ENCODE measurements around the gene RAPGEF2.

- PRO-cap = no peak
These were observed 4.3 kb downstream of the FGG start for GRCh38 chr4:154607807-154608906.

DNA sequence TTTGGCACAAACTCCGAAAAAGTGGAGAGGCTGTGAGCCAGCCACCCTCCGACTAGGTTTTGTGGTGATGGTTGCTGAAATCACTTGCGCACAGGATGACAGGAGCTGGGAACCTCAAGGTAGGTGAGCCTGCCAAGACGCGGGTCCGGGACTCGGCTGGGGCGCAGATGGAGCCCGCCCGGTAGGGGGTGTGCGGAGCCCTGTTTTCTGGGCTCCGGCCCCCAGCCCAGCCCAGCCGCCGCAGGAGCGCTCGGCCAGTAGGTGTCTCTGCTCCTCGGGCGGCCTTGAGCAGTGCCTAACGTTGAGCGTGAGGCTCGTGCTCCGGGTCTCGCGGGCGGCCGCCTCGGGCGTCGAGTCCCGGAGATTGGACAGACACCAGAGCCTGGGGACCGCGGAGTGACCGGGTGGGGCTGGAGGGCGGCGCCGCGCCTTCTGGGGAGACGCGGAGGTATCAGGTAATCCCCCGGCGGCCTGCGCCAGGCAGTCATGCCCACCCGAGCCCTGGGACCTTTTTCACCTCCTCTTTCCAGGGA is 14.3 kb upstream of the FGG start:
- PRO-cap = no peak

DNA sequence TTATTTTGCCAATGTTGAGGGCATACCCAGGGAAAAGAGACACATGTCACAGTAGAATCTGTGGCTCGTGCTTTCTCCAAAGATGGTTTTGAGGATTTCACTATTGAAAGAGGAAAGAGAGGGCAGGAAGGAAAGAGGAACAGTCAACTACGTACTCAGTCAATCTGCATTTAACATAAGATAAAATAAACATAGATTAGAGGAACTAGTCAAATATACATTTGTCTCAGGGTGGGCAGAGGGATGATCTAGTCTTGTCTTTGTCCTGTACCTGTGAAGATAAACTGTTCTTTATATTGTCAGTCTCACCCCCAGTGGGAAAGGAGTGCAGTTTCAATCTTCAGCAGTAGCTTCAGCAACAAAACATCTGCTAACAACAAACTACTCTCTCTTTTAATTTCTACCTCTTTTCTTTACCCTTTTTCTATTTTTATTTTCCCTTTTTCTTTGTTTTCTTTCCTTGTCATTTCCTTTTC is 51.6 kb upstream of the GUCY1A1 start:
- PRO-cap = no peak

DNA sequence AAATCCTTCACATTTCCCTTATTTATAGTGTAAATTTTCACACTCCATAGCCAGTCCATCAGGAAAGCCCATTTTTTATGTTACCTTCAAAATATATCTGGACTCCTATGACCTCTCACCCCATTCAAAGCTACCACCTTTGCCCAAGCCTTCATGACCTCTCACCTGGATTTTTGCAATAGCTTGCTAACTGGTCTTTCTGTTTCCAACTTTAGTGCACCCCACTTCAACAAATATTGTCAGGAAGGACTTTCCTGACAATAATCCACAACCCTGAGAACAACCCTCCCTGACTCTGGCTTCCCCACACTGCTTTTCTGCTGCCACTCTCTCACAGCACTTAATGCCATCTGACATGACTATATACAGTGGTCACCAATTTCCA is 33.4 kb downstream of the ASIC5 start:
- PRO-cap = no peak

DNA sequence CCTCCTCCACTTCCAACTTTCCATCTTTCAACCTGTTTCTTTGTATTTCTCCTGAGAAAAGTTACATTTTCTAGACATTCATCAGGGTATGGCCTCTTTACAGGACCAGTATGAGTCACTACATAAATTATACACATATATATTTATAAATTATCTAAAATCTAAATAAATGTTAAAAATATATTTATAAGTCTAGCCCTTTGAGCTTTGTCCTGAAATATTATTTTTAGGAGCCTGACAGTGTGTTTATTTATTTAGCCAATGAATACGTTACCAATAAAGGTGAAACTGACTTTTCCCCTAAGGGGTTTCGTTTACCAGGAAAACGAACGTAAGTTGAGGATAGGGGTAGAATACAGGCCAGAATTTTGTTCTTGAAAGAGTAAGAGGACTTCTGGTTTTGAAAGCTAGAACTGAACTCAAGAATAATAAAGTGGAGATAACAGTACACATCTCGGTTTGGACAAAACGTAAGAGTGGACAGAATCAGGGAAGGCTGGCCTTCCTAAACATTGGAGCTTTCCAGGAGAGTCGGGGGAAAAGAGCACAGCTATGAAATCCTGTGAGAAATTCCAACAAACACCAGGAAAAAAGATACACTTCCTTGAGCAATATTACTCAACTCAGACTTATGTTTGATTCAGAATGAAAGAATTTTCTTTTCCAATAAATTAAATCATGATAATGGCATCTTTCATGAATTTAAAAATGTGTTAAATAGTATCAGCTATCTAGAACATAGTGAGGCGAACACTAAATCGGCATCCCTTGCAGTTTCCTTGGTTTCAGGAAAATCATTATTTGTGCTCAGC is 1.3 kb downstream of the CTSO start:
- PRO-cap = no peak

DNA sequence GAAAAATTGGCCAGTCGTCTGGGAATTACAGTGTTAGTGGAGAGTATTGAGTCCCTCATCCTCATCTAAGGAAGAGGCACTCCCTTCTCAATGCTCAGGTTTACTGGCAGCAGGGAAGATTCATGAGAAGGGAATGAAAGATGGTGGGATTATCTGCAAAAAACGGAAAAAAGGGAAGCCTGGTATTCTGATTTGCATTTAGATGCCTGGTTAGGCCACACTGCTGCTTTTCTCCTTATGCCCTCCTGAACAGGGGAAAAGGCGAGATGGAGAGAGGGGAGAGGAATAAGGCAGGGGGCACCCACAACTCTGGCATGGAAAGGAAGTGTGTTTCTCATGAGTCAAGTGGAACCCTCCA is 5.4 kb upstream of the CTSO start:
- PRO-cap = no peak

GRCh38 chr4:156968572-156969149 is 2.9 kb downstream of the PDGFC start:
- PRO-cap = no peak

- PRO-cap = no peak
These were observed 113.5 kb downstream of the GASK1B start for GRCh38 chr4:158059270-158059855.

DNA sequence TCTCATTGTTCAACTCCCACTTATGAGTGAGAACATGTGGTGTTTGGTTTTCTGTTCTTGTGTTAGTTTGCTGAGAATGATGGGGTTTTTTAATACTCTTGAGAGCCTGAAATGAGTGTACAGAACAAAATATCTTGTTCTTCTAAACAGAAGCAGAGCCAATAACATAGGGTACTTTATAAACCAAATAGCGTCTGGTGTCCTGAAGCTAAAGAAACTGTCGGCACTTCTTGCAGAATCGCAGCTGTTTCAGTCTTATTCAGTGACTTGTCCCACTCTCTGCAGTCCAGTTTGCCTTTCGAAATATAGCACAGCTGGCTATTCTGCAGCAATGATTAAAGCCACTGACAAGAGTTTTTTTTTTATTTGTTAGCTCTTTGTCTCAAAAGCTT is 52.1 kb downstream of the GASK1B start:
- PRO-cap = no peak

- PRO-cap = no peak
These were observed 1.7 kb upstream of the GASK1B start for GRCh38 chr4:158174618-158174869.

DNA sequence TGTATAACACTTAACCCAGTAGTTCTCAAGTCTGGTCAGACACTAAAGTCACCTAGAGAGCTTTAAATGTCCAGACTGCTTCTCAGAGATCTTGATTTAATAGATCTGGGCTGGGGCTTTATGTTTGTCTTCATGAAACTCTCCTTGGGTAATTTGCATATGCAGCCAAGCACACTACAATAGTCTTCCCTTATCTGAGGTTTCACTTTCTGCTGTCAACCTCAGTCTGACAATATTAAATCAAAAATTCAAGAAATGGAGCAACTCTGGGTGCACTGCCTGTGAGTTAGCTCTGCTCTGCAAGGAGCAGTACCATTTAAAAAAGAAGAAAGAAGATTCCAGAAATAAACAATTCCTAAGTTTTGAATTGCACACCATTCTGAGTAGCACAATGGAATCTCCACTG is 9.2 kb downstream of the FNIP2 start:
- PRO-cap = no peak

- PRO-cap = no peak
These were observed 39.7 kb downstream of the FNIP2 start for GRCh38 chr4:158808425-158808988.

DNA sequence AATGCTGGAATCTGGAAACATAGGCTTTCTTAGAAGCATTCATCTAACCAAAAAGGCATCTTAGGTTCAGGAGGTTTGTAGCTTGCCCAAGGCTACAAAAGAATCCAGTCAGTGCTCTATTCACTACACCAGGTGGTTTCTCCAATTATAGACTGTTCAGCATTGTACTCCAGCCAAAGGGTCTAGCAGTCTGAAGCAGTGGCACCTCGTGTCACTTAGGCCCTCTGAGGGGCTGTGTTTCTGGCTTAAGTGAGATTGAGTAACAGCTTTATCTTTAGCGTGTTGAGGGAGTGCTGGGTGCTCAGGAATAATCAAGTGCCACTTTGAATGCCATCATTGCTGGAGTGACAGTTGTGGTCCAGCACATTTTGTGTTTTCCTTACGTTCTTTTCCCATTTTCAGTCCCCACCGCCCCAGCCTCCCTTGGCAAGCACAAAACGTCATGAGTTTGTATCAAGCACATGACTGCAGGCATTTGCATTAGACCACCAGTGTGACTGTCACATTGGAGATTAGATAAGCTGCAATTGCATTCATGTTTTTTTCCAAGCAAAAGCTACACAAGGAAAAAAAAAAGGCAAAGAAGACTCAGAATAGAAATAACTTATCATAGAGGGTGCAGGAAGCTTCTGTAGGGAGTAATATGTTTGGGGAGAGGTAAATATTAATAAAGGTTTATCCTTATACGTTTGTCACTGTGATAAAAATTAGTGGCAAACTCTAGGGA is 58.8 kb downstream of the FNIP2 start:
- PRO-cap = no peak

GRCh38 chr4:158841243-158841868 is 72.5 kb downstream of the FNIP2 start:
- PRO-cap = bidirectional peak, plus-strand start at chr4:158841813, minus-strand start at chr4:158841495

DNA sequence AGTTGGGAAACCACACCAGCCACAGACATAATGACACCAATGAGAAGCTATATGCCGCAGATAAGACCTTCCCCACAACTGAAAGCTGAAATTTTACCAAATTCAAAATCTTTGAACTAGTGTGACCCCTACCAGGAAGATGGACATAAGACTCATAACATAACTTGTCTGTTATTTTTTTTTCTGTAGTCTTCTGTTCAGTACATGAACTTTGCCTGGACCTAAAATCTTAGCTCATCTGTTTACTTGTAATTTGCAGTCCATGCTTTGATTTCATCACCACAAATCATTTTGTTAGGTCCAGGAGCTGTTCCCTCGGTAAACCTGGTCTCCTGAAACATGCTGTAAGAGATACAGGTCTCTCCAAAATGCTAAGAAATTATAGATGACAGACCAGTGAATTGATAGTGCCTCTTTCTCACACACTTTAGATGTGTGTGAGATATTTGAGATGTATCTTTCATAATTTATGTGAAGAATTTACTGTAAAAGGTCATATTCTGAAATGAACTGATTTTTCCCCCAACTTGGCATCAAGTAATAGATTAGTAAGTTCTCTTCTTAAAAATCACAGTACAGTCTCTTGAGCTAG is 89.3 kb downstream of the C4orf45 start:
- PRO-cap = no peak

- PRO-cap = bidirectional peak, plus-strand start at chr4:159103079, minus-strand start at chr4:159102891
These were observed at the start of gene RAPGEF2 for GRCh38 chr4:159102737-159103315. RAPGEF2 (plus strand) TSS chr4:159103079.

- PRO-cap = no peak
These were observed 59.9 kb downstream of the RAPGEF2 start for GRCh38 chr4:159162786-159163243.

GRCh38 chr4:159323270-159323719 is 220.4 kb downstream of the RAPGEF2 start:
- PRO-cap = no peak

DNA sequence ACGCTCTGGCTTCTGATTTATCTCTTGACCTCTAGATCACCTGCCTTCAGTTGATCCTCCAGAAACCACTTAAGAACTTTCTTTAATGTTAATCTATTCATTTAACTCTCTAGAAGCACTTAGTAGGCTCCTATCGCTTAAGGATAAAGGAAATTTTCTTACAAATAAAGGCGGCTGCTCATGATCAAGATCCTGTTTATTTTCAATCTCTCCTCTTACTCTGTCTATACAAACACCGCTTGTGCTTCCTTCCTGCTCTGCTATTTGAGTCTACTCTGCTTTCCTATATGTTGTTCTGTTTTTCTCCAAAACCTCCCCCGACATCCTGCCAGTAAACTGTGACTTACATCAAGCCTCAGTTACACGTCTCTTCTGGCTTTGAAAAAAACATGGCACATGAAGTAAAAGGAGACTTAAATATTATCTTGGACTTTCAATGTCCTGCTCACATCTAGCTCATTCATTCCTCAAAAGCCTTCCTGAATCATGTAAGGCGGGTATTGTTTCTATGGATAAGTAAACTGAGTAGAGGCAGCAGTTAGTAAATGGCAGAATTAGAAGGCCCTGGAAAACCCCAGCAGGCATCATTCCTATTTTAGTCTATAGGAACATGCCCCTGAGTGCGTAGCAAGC is 280.0 kb downstream of the RAPGEF2 start:
- PRO-cap = no peak

GRCh38 chr4:160593337-160593775 is 1490.5 kb downstream of the RAPGEF2 start:
- PRO-cap = no peak

Measured in left ventricle myocardium (tissue), 1 donor.